ENCODE measurements around a stretch of chr6.

- RRBS: no CpG with 5 or more reads among the region's 19 CpGs
Measured at GRCh38 chr6:43702222-43703501, 15.1 kb upstream of the MRPS18A start.

GRCh38 chr6:43723928-43724327 lies 36.3 kb upstream of the MRPS18A start:
- RRBS: 71% methylated on average over 3 of the region's 6 CpGs

- RRBS: no CpG with 5 or more reads among the region's 10 CpGs
Measured at GRCh38 chr6:43778740-43779624, 9.0 kb downstream of the VEGFA start.

DNA sequence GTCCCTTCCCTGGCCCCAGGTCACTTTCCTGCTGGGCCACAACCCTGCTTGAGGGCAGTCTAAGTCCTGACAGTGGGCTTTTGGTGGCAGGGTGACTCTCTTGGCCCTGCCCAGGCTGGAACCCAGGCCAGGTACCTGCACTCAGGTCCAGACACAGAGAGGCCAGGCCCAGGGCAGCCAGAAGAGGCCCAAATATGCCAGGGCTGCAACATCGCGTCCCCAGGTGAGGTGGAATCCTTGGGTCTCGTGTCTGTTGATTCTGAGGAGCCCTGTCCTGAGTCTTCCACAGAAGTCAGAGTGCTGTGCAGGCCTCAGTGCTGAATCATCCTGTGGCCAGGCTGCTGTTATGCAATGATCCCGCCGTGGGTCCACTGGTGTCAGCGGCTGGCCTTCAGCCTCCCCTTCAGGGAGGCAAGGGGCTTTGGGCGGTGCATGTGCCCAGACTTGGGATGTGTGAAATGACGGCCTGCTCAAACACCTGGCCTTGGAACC lies 68.6 kb downstream of the VEGFA start:
- RRBS: no CpG with 5 or more reads among the region's 8 CpGs

GRCh38 chr6:43872135-43872334 lies 102.0 kb downstream of the VEGFA start:
- RRBS: no CpG with 5 or more reads among the region's 2 CpGs

DNA sequence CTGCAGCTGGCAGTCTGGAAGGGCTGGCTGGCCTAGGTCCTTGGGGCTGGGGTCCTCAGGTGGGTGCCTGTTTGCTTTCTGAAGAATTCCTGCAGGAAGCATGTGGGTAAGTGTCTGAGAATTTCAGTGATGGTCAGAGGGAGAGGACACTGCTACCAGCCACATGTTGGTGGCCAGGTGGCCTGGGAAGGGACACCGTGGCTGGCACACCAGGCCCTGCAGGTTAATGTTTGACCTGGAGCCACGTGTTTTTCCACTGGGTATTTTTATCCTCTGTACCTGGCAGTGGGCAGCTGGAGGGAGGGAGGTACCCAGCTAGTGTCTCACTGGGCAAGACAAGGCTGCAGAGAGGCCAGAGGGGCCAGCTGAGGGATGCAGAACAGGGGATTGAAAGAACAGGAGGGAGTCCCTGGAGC lies 143.5 kb downstream of the VEGFA start:
- RRBS: no CpG with 5 or more reads among the region's 2 CpGs

- RRBS: no CpG with 5 or more reads among the region's 4 CpGs
Measured at GRCh38 chr6:43927671-43928193, 157.7 kb downstream of the VEGFA start.

- RRBS: no CpG with 5 or more reads among the region's 15 CpGs
Measured at GRCh38 chr6:44003826-44004590, 123.2 kb downstream of the MRPL14 start.

- RRBS: no CpG with 5 or more reads among the region's 5 CpGs
Measured at GRCh38 chr6:44061340-44062157, 65.7 kb downstream of the MRPL14 start.

DNA sequence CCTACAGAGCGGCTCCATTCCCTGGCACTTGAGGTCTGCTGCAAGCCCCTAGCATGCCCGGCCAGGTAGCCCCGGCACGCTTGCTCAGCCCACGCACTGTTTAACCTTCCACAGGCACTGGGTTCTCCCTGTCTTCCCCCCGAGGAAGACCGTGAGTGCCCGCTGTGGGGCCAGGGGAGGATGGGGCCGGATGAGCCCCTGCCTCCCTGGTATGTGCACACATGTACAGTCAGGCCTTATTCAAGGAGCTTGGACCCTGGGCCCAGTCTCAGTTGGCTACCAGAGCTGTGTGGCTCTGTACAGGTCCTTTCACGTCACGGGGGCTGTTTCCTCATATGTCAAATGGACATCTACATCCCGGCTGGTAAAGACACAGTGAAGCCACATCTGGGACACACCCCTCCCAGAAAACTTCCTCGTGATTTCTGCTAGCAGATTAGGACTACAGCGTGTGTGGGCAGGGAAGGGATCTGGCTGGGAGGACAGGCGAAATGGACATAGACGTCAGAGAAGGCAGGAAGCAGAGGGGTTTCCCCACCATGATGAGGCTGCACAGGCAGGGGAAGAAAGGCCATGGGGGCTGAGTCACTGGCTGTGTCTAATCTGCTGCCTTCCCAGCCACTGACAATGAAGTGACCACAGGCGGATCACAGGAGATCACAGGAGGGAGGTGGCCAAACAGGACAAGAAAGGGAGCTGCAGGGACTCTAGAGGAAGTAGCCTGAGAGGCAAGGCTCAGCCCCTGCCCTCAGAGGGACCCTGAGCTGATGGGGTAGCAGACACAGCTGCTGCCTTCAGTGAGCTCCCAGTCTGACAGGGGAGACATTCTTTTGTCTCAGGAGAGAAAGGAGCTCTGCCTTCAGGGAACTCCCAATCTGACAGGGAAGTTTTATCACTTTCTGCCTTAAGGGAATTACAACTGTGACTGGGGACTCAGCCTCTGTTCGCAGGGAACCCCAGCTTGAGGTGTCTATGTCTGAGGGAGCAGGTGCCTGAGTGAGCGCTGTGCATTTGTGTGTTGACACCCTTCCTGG lies 62.8 kb downstream of the MRPL14 start:
- RRBS: no CpG with 5 or more reads among the region's 19 CpGs

DNA sequence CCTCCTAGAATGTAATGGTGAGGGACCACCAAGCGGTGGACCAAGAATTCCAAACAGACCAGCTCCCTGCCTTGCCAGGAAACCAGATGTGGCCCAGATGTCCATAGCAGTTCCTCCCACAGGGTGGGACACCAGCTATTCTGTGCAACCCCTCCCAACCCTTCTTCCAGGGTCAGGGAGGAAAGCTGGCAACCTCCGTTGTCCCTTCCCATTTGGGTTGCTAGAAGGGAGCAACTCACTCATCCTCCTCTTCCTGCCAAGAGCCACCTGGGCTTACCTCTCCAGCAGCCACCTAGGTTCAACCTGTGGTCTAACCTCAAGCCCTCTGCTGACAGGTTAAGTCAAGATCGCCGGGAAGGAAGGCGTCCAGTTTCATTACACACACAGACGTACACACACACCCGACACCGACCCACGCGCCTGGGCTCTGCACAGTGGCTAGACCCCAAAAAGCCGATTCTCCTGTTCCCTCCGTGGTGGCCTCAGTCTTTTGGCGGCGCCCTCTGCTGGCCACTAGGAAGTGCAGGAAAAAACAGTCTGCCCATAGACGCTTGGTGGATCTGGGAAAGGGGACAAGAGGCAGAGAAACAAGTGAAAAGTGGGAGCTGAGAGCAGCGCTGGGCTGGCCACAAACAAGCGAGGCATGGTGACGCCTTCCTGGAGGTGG lies 52.9 kb downstream of the MRPL14 start:
- RRBS: no CpG with 5 or more reads among the region's 18 CpGs

GRCh38 chr6:44137990-44139123 lies 11.0 kb downstream of the TMEM63B start:
- RRBS: no CpG with 5 or more reads among the region's 12 CpGs

DNA sequence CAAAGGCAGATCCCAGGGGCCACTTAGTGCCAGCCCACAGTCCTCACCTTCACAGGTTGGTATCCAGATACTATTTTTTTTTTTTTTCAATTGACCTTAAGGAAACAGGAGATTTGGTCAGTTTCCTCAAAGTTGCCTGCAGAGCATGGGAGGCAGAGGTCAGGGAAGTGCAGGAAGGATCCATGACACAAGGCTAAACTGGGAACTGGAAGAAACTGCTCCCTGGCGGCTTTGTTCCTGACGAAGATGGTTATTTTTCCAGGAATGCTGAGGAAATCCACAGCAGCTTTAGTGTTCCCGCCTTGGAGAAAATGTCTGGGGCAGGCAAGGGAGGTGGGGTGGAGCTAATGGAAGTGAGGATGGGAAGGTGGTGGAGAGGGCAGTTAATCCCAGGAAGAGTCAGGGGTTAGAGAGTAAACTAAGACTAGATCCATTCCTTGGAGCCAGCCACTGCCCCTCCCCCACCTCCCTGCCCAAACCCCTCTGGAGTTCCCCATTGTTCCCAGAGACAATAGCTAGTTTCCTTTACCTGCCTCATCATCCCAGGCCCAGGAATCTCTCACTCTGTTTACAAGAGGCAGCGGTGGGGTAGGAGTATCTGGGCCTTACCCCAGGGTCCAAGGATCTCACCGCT lies 14.3 kb upstream of the MYMX start:
- RRBS: no CpG with 5 or more reads among the region's 5 CpGs

- RRBS: no CpG with 5 or more reads among the region's 15 CpGs
Measured at GRCh38 chr6:44217250-44217925, 662 bp downstream of the MYMX start.

- RRBS: no CpG with 5 or more reads among the region's 12 CpGs
Measured at GRCh38 chr6:44249016-44249927, 2.4 kb downstream of the HSP90AB1 start.

- RRBS: no CpG with 5 or more reads among the region's 8 CpGs
Measured at GRCh38 chr6:44249928-44251023, 3.4 kb downstream of the HSP90AB1 start.

- RRBS: no CpG with 5 or more reads among the region's 9 CpGs
Measured at GRCh38 chr6:44298752-44299831, 1.6 kb upstream of the TCTE1 start.

DNA sequence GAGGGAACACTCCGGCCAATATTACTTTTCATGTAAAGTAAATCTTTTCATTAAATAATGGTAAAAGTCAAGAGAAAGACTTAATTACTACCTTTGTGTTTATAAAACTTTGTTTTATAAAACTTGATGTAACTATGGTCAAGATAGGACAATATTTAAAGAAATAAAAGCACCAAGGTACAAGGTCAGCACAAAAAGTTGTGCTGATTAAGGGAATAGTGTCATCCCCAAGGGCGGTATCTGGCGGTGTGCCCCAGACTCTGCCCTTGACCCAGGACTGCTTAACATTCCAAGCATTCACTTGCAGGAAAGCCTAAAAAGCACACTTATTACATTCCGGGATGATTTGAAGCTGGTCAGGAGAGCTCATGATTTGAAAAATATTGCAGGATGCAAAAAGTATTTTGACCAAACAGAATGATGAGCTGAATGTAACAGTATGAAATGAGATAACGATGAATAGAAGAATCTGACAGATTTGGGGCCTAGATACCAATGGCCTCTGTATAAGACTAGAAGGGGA lies 77.0 kb downstream of the CDC5L start:
- RRBS: no CpG with 5 or more reads among the region's 5 CpGs

DNA sequence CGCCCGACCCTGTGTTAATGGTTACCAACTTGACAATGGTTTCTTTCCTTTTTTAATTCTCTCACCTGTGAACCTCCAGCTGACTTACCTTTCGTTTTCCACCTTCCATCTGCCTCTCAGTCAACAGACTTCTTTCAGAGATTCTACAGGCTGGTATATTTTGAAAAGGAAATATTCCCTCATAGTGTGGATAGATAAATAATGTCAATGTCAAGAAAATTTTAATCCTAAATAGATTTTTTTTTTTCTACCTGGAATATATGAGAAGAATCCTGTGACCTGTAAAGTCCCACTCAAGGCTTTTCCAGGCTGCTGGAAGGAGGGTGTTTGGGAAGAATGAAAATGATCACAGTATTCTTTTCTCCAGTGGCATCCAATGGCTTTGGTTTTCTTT lies 317.5 kb downstream of the CDC5L start:
- RRBS: no CpG with 5 or more reads among the region's 3 CpGs

DNA sequence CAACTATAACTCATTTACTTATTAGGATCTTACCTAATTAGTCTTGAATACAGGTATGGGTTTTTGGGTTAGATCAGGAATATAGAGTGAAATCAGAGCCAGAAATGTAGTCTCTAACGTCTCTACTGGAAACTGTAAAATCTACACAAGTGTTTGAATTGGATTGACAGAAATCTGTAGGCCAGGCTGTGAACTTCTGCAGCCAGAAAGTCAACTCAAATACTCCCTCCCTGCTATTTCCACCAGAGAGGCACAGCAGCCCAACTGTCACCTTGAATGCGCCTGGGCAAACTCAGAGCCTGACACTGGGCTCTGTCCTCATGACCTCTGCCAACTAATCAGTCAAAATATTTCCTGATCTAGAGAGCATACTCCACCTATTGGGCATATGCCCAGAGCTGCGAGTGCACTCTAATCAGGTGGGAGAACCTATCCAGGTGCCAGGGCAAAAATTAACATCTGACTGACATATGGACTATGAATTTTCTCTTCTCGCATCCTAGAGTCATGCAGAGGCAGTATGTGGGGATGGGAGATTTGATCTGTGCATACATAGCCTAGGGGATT lies 406.4 kb upstream of the RUNX2 start:
- RRBS: no CpG with 5 or more reads among the region's 4 CpGs

Data from GM12892 (cell line).